ENCODE measurements around the genes NAXE, HAPLN2, BCAN, HDGF and LRRC71.

- RRBS: no CpG with 5 or more reads among the region's 14 CpGs
Measured at GRCh38 chr1:156488961-156490078, 11.3 kb downstream of the MEF2D start.

DNA sequence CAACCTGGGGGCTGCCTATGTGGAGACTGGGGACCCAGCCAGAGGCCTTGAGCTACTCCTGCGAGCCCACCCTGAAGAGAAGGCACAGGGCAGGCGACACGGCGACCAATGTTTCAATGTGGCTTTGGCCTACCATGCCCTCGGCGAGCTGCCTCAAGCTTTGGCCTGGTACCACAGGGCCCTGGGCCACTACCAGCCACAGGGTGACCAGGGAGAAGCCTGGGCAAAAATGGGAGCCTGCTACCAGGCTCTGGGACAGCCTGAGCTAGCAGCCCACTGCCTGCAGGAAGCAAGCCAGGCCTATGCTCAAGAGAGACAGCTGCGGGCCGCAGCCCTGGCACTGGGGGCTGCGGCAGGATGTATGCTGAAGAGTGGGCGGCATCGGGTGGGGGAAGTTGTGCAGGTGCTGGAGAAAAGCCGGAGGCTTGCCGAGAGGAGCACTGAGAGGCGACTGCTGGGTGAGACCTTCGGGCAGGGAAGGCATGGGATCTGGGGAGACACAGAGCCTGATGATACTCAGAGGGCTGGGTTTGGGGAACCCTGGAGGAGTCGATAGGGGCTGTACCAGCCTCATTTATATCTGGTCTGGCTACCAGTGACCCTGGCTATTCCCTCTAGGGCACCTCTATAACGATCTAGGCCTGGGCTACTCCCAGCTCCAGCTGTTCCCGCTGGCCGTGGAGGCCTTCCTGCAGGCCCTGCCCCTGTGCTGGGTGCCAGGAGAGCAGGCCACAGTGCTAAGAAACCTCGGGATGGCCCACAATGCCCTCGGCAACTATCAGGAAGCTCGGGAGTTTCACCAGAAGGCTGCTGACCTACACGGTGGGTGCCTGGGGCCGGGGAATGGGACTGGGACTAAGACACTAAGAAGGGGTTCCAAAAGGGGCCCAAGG lies 2.3 kb downstream of the TTC24 start:
- RRBS: no CpG with 5 or more reads among the region's 24 CpGs

DNA sequence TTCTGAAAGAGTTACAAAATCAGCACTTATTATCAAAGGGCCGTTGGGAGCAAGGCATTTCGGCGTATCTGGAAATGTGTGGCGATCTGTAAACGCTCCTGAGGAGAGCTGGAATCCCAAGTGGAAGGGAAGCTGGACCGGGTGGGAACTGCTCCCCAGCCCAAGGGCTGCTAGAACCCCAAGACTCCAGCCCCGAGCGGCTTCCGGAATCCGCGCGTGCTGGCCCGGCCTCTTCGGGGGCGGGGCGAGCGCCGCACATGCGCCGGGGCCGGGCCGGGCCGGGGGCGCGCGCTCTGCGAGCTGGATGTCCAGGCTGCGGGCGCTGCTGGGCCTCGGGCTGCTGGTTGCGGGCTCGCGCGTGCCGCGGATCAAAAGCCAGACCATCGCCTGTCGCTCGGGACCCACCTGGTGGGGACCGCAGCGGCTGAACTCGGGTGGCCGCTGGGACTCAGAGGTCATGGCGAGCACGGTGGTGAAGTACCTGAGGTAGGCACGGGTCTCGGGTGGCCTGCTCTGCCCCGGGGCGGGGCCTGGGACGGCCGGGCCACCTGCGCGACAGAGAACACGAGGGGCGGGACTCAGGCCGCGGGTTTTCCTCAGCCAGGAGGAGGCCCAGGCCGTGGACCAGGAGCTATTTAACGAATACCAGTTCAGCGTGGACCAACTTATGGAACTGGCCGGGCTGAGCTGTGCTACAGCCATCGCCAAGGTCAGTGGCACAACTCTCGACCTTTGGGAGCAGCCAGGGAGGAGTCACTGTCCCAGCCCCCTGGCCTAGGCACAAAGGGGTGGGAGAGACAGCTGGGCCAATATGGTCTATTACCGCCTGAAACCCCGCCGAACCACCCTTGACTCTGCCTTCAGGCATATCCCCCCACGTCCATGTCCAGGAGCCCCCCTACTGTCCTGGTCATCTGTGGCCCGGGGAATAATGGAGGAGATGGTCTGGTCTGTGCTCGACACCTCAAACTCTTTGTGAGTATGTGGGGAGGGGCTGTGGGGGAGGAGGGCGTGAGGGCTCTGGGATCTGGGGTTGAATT lies at the start of gene NAXE:
Gene NAXE (plus strand): TSS at position 276 of the 1,040 bp plus-strand sequence.
- RRBS: 2% methylated on average over 12 of the region's 70 CpGs

DNA sequence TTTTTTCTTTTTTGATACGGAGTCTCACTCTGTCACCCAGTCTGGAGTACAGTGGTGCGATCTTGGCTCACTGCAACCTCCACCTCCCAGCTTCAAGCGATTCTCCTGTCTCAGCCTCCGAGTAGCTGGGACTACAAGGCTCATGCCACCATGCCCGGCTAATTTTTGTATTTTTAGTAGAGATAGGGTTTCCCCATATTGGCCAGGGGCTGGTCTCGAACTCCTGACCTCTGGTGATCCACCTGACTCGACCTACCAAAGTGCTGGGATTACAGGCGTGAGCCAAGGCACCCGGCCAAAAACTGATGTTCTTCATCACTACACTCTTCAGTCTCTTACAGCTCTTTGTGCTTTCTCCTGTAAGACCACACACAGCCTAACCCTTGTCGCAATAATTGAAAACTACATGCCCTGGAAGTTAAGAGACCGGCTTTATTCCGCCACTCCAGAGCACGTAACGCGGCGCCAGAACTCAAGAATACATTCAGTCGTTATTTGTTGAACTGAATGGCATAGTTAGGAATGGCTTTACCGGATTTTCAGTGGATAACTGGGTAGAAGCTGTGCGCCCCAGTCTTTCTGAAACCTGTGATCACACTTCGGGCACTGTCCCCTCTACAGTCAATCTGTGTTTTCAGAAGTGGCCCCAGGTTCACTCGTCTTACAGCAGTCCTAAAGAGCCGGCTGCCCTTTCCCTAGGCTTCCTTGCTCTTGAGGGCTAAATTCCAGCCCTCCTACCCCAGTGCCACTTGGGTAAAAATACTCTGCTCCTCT lies 9.2 kb downstream of the NAXE start:
- RRBS: 2% methylated on average over 7 of the region's 22 CpGs

DNA sequence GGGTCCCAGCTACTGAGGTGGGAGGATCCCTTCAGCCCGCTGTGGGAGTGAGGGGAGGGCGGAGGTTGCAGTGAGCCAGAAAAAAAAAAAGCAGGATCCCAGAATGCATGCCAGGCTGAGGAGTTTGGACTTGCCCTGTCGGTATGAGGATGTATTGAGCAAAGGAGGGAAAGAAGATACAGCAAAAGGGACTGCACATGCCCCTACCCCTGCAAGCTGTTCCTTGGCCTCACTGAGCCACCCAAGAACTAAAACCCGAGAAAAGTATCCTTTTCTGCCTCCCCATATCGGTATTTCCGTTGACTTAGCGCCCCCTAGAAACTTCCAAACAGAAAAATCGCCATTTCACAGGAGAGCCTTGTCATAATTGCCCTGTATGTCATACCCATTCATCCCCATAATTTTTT lies 11.0 kb downstream of the NAXE start:
- RRBS: no CpG with 5 or more reads among the region's 8 CpGs

GRCh38 chr1:156619248-156619707 lies at the start of gene HAPLN2:
TSS of gene HAPLN2 (plus strand) at chr1:156619415.
- RRBS: no CpG with 5 or more reads among the region's 7 CpGs

- RRBS: 1% methylated on average over 20 of the region's 47 CpGs
Measured at GRCh38 chr1:156641622-156642257, at the start of gene BCAN. TSS of gene BCAN (plus strand) at chr1:156642117.

GRCh38 chr1:156692277-156692707 lies 13.1 kb downstream of the CRABP2 start:
- RRBS: no CpG with 5 or more reads among the region's 10 CpGs

DNA sequence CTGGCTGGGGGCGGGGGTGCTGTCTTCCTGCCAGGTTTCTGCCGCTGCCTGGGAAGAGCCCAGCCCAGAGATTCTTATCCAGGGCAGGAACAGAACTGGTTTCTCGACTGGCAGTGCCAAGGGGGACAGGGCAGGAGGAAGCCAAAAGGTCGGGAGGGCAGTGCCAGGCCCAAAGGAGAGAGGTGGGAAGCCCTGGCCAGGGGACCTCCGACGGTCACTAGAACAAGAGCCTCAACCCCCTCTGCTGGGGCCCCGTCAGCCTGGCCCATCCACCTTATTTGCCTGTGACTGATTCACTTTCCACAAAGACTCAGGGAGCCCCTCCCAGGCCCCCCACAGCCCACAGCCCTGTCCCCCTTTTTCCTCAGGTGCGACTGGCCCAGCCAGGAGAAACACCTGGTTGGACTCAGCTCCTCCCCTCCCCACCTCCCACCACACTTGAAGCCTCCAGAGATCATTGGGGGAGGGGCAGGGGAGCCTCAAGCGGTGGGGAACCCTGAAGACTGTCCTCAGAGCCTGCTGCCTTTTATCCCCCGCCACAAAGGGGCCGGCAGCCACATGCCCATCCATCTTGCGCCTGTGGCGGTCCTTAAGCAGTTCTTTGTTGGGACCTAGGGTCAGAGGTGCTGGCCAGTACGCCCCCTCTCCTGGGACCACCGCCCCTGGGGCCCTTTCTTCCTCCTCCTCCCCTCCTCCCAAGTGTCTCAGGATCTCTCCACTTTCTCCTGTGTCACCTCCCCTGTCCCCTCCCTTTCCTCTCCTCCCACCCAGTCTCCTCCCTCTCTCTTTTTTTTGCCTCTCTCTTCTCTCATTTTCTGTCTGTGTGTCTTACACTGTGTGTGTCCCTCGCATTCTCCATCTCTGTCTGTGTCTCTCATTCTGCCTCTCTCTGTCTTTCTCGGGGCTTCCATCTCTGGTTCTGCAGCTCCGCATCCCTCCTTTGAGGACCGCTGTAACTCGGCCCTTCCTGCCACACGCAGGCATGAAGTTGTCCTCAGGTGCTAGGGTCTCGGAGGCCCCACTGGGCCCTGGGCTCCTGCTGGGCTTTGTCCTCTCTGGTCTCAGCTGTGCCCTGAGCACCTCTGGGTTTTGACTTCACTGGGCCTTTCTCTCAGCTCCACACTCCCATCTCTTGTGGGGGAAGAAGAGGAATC lies 12.3 kb downstream of the CRABP2 start:
- RRBS: no CpG with 5 or more reads among the region's 22 CpGs

DNA sequence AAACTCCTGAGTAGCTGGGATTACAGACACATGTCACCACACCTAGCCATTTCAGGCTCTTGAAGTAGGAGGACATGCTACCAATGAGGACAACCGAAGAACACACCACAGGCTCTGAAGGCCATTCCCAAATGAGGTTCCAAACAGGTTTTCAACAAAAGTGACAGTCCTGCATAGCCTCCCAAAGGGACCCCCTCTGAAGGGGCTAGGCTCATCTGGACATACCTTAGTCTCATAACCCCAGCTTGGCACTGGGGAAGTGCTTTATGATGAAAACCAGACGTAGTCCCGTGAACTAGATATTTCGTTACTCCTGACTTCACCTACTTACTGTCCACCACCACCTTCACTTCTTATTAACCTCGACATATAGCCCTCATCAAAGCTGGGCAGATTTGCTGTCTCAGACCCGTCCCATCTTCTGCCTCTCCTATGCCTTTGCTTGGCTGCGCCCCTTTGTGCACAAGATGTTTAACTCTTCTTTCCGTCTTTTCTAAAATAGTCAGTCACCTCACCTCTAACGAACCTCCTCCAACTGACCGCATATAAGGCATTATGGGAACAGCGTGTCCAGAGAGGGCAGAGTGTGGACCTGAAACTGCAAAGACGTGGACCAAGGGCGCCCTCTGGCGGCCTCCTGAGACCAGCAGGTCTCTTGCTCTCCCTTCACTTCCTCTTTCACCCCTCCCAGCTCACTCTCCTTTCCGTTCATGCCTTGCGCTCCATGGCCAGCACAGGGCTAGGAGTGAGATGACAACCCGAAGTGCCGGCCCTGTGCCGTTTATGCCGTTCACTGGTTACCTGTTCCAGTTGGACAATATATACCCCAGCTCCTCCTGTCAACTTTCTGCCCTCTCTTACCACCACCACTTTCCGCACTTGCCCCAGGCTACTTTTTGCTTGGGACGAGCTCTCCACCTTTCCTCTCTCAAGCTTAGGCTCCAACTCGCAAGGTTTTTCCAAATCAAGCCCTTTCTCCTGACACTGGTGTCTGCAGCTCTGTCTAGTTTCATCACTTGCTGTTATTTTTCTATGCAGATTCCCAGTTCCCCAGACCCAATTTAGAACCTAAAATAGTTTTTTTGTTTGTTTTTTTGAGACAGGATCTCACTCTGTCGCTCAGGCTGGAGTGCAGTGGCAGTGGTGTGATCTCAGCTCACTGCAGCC lies 2.5 kb upstream of the METTL25B start:
- RRBS: no CpG with 5 or more reads among the region's 24 CpGs

- RRBS: no CpG with 5 or more reads among the region's 16 CpGs
Measured at GRCh38 chr1:156734190-156734600, 5.6 kb upstream of the ISG20L2 start.

- RRBS: 2% methylated on average over 86 of the region's 127 CpGs
Measured at GRCh38 chr1:156750962-156751983, at the start of gene HDGF. TSS of gene HDGF (minus strand) at chr1:156751675.

DNA sequence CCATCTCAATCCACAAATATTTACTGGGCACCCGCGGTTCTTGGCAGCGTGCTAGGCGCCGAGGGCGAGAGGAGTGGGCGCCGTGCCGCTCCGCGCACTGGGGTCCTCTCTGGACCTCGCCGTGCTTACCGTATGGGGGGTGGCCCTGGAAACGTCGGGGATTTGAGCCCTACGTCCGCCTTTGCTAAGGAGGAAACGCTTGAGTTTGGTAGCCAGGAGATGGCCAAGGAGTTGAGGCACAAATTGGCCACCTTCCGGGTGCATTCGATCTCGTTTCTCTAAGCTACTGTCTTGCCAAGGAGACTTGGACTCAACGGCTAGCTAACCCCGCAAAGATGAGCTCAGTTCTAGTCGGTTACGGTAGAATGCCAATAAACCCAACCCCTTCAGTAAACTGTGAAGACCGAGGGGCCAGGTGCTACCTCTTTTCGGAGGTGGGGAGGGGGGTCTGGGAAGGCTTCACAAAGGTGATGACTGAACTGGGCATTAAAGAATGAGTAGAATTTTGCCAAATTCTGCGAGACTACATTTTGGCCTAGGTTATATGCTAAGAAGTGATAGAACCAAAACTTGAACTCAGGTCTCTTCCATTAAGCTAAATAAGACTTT lies 729 bp upstream of the HDGF start:
- RRBS: no CpG with 5 or more reads among the region's 29 CpGs

DNA sequence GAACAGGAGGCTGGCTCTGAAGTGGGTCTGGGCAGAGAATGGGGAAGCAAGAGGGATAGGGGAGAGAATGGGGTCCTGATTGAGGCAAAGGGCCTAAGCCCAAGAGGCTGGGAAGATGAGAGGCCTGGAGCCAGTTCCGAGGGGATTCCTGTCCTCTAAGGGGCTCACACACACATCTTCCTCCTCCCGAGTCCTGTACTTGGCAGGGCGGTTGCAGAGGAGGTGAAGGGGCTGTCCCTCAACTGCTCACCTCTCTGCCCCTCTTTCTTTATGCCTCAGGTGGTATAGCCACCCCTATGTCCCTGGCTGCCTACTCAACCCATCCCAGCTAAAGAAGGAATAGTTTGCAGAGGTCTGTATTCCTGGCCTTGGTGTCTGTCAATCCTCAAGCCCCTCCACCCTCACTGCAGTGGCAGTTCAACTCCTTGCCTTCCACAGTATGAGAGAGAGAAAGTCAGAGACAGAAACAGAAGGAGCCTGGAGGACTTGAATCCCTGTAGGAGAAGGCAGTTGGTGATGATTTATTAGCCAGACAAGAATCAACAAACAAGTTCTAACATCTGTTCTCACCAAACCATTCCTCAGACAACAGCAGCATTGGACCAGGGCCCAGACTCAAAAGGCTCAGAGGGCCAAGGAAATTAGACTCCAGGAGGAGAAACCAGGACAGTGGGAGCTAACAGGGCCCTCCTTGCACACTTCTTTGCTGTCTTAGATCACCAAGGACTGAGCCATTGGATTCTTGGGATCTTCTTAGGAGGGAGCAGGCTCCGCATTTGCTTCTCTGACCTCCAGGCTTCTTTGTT lies 10.7 kb downstream of the SH2D2A start:
- RRBS: no CpG with 5 or more reads among the region's 4 CpGs

DNA sequence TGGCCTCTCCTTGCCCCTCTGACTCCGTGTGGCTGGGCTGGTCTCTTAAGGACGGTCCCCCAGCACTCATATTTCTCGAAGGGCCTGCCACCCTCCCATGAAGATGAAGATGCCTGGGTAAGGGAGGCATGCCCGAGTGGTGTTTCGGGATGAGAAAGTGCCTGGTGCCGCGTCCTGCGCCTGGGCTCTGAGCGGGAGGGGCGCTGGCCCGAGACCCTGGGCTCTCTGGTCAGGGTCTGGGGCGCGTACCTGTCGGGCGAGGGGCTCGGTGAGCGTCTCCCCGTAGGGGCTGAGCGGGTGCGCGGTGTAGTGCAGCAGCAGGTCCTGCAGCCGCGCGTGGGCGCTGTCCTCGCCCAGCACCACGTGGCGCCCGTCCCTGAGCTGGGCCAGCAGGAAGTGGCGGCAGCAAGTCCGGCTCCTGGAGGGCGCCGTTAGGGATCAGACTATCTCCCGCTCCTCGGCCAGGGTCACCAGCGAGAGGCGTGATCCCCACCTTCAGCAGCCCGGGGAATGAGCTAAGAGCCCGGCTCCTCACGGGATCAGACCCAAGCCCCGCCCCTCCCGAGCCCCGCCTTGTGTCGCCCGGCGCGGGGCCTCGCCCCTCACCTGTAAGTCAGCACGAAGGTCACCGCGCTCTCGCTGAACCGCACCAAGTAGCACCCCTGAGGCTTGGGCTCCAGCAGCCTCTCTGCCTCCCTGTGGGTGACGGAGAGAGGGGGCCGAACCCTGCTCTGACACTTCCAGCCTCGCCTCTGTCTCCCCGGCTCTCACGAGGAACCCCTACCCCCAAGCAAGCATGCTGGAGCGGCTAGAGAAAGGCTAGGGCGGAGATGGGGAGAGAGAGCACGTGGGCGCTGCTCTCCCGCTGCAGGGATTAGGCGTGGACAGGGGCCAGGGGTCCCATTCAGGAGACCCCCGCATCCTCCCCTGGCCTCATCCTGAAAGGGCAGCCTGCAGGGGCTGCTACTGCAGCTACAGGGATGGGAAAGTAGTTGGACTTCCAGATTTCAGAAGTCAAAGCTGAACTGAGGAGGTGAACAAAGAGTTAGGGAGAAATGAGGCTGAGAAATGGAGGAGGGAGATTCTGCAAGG lies 2.7 kb downstream of the SH2D2A start:
- RRBS: 2% methylated on average over 13 of the region's 65 CpGs

GRCh38 chr1:156815787-156816583 lies 663 bp downstream of the SH2D2A start:
- RRBS: no CpG with 5 or more reads among the region's 15 CpGs

GRCh38 chr1:156848659-156849100 lies 10.2 kb downstream of the INSRR start:
- RRBS: no CpG with 5 or more reads among the region's 30 CpGs

GRCh38 chr1:156920169-156921184 lies at the start of gene LRRC71:
TSS of gene LRRC71 (plus strand) at chr1:156920632.
- RRBS: no CpG with 5 or more reads among the region's 76 CpGs

GRCh38 chr1:157071282-157071765 lies 25.8 kb upstream of the ARHGEF11 start:
- RRBS: no CpG with 5 or more reads among the region's 1 CpG

- RRBS: no CpG with 5 or more reads among the region's 10 CpGs
Measured at GRCh38 chr1:157122687-157123868, 15.1 kb downstream of the ETV3 start.

Measured in foreskin fibroblast (primary cell).